Astrocyte (in vitro differentiated cells and primary cell): Measurements from ENCODE around the genes NLRP1 and BCL6B.

GRCh38 chr17:4847947-4848354 is 14.8 kb downstream of the MINK1 start:
- PRO-cap: no peak
- RRBS, 2 experiments: no CpG with 5 or more reads among the region's 4 CpGs

DNA sequence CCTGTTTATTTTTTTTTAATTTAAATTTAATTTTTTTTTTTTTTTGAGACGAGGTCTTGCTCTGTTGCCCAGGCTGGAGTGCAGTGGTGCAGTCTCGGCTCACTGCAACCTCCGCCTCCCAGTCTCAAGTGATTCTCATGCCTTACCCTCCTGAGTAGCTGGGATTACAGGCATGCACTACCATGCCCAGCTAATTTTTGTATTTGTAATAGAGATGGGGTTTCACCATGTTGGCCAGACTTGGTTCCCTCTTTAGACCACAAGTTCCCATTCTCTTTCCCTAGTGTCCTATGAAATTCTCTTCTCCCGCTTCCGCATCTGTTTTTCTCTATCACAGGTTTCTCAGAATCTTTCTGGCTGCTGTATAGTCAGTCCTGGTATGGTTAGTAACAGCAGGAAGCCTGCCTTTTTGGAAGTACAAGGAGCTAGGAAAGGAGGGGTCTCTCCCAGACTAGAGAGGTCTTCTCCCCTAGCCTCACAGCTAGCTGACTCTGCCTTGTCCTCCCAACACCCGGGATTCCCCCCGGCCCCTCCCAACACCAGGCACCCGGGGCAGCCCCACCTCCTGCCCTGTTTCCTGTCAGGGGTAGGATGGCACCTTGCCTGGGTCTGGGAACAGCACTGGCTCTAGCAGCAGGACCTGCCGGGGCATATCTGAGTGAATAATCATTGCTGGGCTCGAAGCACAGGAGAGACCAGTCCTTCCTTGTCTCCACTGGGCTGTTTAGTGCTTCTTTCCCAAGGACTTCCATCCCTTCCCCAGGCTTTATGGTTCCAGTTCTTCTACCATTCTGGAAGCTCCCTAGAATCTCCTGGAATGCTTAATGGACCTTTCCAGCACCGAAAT is 25.5 kb downstream of the MINK1 start:
- PRO-cap: no peak
- RRBS, 2 experiments: 10 to 37% methylated on average over 1 to 2 of the region's 11 CpGs

DNA sequence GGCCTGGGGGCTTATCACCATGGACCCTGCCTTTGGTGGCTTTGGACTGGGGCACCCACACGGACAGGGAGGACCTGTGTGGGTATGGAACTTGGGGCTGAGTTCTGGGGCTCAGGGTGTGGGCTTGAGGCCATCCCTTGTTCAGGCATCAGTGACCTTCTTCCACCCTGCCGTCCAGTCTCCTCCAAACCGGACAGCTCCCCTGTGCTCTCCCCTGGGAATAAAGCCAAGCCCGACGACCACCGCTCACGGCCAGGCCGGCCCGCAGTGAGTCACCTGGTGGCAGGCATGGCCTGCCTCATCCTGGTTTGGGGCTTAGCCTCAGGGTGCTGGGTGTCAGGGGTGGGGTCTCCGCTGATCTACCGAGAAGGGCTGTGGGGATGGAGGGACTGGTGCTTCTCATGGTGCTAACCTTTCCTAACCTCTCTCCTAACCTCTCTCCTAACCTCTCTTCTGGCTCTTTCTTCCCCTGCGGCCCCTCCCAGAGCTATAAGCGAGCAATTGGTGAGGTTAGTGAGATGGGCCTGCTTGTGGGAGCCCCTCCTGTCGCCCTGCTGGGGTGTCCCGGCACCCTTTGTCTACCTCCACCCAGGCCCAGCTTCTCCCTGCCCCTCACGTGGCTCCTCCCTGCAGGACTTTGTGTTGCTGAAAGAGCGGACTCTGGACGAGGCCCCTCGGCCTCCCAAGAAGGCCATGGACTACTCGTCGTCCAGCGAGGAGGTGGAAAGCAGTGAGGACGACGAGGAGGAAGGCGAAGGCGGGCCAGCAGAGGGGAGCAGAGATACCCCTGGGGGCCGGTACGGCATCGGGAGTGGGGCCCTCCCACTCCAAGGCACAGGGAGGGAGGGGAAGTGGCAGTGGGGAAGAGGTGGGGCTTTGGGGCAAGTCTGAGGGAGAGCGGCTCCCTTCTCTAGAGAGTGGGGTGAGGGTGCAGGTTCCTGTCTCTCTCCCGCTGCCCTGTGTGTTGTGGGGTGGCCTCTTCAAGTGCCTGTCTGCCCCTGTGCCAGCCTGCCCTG is 6.2 kb upstream of the C17orf107 start:
- PRO-cap: no peak
- RRBS, 2 experiments: 47% methylated on average over 6 of the region's 31 CpGs; no CpG with 5 or more reads in 1 of the 2 experiments

DNA sequence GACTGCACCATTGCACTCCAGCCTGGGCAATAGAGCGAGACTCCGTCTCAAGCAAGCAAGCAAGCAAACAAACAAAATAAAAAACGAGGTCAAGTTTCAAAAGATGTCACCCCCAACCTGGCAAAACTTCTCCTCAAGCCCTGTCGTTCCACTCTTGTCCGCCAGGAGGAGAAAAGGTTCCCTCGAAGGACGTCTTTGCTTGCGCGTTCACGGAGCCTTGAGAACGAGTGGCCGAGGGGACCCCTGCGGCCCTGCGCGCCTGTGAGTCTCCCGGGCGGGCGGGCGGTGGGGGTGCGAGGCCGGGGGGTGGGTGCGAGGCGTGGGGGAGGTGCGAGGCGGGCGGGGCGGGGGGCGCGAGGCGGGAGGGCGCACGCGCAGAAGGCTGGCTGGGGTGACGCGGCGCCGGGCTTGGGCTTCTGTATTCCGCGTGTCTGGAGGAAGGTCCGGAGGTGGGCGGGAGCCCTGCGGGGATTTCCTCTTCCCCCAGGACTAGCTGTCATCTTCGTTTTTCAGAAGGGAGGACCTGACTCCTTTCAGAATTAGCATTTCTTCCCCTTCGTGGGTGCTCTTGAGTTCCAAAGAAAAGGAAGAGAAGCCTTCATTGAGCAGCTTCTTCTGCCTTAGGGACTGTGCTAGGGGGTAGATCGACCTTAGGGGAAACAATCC is 3.7 kb downstream of the SLC52A1 start:
- PRO-cap: bidirectional peak, plus-strand start at position 421 of the sequence, minus-strand start at position 263 of the sequence
- RRBS, 2 experiments: 14% methylated on average over 4 of the region's 45 CpGs; no CpG with 5 or more reads in 1 of the 2 experiments

- PRO-cap: no peak
- RRBS, 2 experiments: no CpG with 5 or more reads among the region's 8 CpGs
These were observed 13.4 kb downstream of the SCIMP start for GRCh38 chr17:5221052-5221788.

- PRO-cap: no peak
- RRBS, 2 experiments: no CpG with 5 or more reads among the region's 10 CpGs
These were observed 40.5 kb downstream of the NUP88 start for GRCh38 chr17:5378582-5379693.

DNA sequence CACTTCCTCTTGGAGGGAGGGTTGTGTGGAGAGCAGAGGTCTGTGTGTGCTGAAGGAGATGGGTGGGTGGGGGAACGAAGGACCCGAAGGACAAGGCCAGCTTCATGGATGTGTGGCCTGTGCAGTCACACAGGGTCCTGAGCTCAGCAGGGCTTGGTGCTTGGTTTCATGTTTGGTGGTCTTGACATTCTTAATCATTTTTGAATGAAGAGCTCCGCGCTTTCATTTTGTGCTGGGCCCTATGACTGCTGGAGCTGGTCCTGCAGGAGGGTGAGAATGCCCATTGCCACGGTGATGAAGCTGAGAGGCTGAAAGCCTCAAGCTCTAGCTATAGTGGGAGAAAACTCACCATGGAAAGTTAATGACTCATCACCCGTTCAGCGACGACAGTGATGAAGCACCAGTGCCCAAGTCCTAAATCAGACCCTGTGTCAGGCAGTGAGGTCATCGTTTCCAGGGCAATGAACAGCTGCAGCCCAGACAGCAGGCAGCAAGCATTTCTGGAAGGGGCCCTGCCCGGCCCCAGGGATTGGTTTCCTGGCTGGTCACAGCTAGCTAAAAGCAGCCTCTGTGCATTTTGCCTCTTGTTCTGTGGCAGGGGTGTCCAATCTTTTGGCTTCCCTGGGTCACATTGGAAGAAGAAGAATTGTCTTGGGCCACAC is 25.9 kb upstream of the ENSG00000286190 start:
- PRO-cap: bidirectional peak, plus-strand start at position 587 of the sequence, minus-strand start at position 296 of the sequence
- RRBS, 2 experiments: no CpG with 5 or more reads among the region's 10 CpGs

DNA sequence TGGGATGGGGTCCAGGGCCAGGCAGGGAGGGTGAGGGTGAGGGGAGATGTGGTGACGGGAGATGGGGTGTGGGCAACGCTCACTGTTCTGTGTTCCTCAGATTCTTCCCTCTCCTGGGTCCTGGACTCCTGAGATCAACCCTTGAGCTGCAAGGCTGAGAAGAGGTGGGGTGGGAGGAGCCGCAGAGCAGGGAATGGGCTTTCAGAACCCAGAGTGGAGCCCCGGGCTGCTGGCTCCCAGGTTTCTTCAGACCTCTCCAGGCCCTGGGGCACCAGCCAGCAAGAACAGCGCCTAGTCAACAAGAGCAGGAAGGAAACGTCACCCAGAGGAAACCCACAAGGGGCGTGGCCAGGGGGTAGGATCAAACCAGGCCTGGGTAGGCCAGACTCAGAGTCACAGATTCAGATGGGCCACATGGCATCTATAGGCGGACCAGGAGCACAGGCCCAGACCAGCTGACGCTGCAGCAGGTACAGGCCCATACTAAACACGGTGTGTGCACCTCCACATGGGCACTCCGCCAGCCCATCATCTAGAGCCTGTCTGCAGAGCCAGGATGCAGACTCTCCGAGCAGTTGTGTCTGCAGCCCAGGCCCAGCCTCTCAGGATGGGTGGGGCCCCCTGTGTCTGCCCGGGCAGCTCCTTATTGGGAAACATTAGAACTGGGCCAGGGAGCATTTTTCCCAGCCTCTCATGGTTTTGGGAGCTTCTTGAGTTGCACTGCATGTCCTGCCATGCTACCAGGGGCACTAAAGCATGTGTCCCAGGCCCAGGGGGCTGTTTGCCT is at the start of gene NLRP1:
Gene NLRP1 (minus strand): TSS at position 300 of the 787 bp plus-strand sequence.
- PRO-cap: bidirectional peak, plus-strand start at position 413 of the sequence, minus-strand start at position 265 of the sequence
- RRBS, 2 experiments: no CpG with 5 or more reads among the region's 13 CpGs

DNA sequence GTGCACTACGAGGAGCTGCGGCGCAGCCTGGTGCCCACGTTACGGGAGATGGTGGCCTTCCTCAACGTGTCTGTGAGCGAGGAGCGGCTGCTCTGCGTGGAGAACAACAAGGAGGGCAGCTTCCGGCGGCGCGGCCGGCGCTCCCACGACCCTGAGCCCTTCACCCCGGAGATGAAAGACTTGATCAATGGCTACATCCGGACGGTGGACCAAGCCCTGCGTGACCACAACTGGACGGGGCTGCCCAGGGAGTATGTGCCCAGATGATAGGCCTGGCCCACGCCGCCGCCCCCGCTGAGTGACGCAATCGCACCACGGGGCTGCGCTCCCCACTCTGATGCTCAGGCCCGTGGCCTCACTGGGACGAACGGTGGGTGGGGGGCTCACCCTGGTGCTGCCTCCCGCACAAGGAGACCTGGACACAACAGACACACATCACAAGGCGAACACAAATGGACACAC is 50.2 kb downstream of the WSCD1 start:
- PRO-cap: no peak
- RRBS, 2 experiments: no CpG with 5 or more reads among the region's 34 CpGs

- PRO-cap: no peak
- RRBS, 2 experiments: no CpG with 5 or more reads among the region's 2 CpGs
These were observed 108.5 kb downstream of the WSCD1 start for GRCh38 chr17:6178727-6179104.

DNA sequence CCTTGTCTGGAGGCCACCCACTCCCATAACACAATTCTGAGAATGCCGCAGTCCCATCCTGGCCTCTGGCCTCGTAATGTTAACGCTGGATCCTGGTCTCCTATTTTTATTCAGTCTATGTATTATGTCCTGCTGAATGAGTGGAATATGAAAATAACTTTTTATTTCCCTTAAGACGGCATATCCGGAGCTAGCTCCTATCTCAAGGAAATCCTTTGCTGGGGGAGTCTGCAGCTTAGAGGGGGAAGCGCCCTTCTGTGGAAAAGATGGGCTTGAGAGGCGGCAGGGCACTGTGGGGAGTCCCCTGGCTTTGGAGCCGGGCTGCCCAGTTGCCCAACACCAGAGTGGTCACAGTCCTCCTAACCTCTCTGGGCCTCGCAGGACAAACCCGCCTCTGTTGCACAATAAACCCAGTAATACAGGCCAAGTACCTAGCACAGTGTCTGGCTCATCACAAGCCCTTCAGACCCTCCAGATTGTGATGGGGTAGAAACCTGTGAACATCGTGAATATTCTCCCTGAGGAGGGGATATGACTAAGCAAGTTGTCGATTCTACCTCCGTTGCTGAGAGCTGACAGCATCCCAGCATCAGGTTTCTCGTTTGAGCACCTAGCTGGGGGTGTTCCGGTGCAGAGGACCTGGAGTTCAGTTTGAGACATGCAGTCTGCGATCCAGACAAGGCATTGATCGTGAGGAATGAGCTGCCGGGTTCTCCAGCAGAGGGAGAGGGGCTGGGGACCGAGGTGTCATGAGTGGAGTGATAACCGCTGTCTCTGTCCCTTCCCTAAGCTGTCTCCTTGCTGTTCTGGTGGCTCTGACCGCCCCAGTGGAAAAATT is 161.7 kb downstream of the WSCD1 start:
- PRO-cap: no peak
- RRBS, 2 experiments: 13 to 47% methylated on average over 3 of the region's 21 CpGs

GRCh38 chr17:6476432-6476892 is 32.2 kb downstream of the PIMREG start:
- PRO-cap: no peak
- RRBS, 2 experiments: no CpG with 5 or more reads among the region's 8 CpGs

DNA sequence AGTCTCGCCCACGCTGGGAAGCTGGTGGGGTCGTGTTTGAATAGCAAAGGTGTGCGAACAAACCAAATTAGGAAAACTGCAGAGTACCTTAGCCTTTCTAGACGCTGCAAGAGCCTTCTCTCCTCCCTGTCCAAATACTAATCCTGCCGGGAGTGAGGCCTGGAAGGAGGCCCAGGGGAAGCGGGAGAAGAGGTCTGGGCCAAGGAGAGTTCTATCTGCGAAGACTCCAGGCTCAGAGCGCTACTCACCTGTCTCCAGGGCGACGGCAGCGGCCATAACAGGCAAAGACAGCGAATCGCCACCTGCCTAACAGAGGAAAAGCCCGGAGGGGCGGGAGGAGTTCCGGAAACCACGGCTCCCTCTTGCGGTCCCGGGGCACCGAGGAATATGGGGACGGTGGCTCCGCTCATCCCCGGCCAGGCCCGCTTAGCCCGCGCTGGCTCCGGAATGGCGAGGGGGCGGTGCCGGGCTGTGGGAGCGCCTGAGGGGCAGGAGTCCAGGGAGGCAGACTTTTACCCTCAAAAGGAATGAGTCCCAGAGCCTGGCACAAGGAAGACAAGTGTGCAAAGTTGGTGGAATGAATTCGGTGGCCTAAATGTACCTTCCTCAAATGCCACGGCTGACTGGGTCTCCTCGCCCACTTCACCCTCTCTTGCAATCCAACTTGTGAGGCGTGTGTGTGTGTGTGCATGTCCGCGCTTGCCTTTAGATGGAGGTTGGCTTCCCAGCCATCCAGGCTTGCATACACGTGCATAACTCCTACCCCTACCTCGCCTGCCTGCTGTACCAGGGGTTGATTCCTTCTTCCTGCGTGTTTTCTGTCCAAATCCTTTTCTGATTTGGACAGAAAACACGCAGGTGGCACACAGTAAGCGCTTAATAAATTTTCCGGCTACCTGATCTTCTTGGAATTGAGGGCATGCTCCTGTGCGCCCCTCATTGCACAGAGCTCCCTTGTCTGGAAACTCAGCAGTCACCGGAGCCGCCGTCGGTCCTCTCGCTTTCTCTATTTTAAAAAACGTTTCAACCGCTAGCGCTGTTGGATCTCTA is 3.4 kb downstream of the C17orf100 start:
- PRO-cap: no peak
- RRBS, 2 experiments: 10 to 13% methylated on average over 6 of the region's 53 CpGs

- PRO-cap: no peak
- RRBS, 2 experiments: no CpG with 5 or more reads among the region's 5 CpGs
These were observed 14.1 kb downstream of the SLC13A5 start for GRCh38 chr17:6699059-6699415.

DNA sequence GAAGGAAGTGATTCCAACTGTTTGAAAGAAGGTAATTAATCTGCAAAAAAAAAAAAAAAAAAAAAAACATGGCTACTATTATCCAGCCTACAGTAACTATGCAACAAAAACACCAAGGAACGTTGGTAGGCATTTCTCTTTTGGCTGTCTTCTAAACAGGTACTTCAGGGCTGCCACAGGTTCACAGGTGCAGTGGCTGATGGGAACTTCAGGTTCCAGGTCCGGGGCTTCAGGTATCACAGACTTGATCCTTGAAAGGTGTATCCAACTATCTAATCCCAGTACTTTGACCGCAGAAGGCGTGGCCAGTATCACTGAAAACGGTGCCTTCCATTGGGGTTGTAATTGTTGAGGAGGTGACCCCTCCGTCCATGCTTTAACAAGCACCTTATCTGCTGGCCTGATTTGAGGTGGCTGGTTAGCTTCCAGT is 58.8 kb upstream of the ALOX12 start:
- PRO-cap: no peak
- RRBS, 2 experiments: no CpG with 5 or more reads among the region's 6 CpGs

- PRO-cap: no peak
- RRBS, 2 experiments: no CpG with 5 or more reads among the region's 18 CpGs
These were observed 3.0 kb upstream of the BCL6B start for GRCh38 chr17:7019742-7020419.

DNA sequence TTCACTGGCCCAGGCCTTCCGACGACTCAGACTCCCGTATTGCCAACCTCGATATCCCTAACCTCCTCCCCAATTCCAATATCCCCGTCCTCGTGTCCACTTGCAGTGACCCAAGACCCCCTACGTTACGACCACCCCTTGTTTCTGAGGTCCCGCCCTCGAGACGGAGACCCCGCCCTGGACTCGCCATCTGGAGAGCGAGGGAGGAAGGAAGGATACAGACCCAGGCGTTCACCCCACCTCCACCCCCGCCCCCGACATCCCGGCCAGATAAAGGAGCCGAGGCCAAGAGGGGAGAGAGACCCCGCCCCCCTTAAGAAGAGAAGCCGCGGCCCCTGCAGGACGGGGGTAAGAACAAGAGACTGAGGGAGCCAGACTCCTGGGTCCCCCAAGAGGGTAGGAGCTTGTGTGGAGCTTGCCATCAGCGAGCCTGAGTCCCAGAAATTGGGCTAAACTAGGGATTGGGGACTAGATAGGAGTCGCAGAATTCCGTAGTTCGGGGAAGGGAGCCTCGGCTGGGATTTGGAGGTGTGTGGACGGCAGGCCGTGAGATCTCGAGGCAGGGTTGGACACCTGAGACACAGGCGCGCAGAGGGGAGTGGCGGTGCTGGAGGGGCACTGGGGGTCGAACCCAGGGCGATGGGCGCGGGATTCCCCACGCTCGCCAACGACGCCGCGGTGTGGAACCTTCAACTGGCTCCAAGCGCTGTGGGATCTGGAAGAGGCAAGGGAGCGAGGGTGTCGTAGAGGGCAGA is at the start of gene BCL6B:
Gene BCL6B (plus strand): TSS at position 299 of the 755 bp plus-strand sequence.
- PRO-cap: no peak
- RRBS, 2 experiments: no CpG with 5 or more reads among the region's 47 CpGs

DNA sequence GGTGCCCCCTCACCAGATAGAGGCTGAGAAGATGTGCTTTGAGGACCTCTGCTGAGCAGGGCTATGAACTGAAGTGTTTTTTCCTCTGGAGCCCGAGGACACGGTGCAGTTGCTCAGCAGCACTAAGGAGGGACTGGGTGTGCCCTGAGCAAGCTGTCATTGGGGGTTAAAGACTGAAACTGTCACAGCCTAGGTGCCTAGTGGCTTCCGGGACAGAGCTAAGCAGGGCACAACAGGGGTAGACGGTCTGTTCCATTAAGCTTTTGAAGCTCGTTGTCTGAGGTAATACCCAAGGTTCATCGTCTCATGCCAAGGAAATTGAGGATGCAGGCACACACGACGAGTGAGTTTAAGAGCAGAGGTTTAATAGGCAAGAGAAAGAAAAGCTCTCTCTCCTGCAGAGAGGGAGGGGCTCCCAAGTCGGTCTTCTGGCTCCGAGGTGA is 24.9 kb upstream of the ASGR2 start:
- PRO-cap: no peak
- RRBS, 2 experiments: no CpG with 5 or more reads among the region's 10 CpGs

- PRO-cap: unidirectional peak, minus-strand start at chr17:7221792
- RRBS, 2 experiments: no CpG with 5 or more reads among the region's 5 CpGs
These were observed 1.7 kb downstream of the ACADVL start for GRCh38 chr17:7221408-7221825.

DNA sequence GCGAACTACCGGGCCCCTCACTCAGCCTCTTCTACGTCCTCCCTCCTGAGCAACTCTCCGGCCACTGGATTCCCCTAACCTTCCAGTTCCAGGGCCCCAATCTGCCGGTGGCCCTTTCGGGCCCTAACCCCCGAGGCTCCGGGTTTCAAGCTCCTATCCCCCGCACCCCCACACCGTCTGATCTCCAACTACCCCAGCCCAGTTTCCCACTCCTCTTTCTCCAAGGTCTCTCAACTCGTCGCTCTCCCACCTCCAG is 464 bp downstream of the PHF23 start:
- PRO-cap: no peak
- RRBS, 2 experiments: 0 to 6% methylated on average over 2 to 3 of the region's 12 CpGs